LUHMES (cell line): ENCODE data around the gene JAM2.

DNA sequence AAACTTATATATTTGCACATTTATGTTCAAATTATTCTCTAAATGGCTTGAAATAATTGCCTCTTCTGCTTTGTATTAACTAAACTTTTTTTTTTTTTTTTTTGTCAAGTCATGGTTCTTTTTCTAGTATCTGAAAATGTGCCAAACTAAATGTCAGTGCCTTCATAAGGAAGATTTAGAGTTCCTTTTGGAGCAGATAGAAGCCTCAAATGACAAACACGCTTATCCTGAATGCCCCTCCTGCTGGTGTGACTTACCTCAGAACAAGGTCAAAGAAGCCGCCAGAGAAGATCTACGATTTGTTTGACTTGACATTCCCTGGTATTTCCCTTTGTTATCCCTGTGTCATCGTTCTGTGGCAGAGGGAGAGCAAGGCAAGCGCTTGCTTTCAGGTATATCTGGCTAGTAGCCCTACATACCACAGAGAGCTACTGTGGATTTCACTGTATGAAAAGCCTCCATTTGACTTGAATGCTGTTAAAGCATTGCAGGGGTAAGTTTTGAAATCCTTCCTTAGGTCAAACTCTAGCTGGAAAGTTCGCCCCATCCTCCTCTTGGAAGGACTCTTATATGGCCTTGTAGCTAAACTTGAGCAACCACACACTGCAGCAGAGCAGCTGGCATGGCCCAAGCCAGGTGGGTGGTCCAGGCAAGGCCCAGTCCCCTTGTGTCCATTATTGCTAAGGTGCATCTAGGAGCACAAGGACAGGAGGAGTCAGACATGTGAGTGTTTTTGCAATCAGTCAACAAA, 285.5 kb upstream of the USP25 start:
- PRO-cap: no peak

- PRO-cap: no peak
Observed at GRCh38 chr21:15643024-15643315, 86.8 kb upstream of the USP25 start.

DNA sequence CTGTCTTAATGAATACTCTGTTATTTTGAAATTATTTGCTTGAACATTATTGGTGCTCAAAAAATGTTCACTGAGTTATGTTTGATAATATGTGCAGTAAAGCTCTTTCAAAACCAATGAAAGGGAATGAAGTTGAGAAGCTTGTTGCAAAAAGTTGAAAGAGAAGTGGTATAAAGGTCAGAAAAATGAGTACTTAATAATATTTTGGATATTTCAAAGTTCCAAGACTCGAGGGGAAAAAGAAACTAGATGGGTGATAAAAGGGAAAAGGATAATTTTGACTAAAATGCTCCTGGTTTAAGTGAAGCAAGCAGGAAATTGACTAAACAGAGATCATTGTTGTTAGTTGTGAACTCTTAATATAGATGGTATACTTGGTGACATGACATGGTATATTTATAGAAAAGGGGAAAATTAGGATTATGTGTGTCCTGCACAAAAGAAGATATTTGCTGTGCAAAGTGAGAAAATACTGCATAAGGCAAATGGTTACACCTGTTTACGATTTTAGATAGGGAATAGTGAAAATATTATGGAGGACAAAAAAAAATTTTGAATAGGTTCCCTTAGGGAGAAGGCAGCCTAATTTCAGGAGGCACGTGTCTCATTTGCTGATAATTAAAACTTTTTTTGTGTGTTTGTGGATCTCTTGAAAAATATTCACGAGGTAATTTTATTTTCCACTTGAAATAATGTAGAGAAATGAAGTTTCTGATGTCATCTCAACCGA, 37.8 kb downstream of the USP25 start:
- PRO-cap: no peak

DNA sequence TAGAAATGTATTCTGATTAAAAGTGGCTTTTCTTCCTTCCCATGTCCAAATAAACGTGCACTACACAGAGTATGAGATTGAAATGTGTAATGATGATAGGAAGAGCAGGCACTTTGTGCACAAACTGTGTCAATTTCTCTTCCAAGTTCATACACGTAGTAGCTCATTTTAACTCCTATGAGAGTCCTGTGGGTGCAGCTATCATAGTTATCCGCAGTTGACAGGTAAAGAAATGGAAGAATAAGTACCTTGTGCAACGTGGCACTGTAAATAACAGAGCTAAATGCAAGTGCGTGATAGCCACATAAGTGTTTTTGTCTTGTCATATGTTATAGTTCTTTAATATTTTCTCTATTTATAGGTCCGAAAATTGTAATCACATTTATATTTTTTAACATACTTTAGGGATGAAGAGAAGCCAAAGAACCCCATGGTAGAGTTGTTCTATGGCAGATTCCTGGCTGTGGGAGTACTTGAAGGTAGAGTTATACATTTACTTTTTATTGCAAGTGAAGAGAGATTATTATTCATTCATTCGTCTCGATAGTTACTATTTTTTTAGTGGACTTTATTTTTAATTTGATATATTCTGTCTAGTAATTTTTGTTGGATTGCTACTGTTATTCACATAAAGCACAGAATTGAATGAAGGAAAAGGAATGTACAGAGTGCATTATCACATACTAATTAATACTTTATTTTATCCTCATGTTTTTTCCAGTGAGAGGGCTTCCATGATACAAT, 81.1 kb downstream of the USP25 start:
- PRO-cap: no peak

- PRO-cap: no peak
Observed at GRCh38 chr21:15826839-15827338, 97.1 kb downstream of the USP25 start.

DNA sequence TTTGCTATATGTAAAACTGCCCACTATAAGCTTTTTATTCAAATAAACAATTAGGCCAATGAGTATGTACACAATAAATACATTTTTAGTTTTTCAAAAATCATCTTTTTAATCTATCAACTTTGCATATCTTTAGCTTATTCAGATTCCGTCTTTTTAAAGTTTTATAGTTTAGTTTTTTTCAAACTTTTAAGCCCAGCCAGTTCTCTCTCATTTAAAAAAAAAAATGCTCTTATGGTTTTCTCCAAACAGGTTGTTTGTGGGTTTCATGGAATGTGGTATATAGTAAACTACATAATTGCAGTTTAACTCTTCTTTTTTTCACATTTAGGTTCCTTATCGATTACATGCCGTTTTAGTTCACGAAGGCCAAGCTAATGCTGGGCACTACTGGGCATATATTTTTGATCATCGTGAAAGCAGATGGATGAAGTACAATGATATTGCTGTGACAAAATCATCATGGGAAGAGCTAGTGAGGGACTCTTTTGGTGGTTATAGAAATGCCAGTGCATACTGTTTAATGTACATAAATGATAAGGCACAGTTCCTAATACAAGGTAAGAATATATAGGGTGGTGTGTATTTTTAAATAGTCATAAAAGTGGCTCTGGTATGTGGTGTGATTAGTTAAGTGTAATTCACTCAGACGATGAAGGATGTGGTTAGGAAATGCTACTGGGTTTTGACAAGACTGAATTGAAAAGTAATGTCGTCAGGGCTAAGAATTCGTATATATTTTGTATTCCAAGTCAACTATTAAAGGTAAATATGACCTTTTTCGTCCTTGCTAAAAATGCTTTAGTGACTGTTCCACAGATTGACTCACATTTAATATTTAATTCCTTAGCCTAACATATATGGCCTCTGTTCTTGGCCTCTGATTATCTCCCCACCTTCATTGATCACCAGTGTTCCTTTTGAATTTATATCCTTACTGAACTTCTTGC, 101.6 kb downstream of the USP25 start:
- PRO-cap: no peak

- PRO-cap: no peak
Observed at GRCh38 chr21:16078809-16079056, 349.0 kb downstream of the USP25 start.

- PRO-cap: no peak
Observed at GRCh38 chr21:16407205-16407732, 677.5 kb downstream of the USP25 start.

- PRO-cap: no peak
Observed at GRCh38 chr21:16455812-16456488, 726.2 kb downstream of the USP25 start.

DNA sequence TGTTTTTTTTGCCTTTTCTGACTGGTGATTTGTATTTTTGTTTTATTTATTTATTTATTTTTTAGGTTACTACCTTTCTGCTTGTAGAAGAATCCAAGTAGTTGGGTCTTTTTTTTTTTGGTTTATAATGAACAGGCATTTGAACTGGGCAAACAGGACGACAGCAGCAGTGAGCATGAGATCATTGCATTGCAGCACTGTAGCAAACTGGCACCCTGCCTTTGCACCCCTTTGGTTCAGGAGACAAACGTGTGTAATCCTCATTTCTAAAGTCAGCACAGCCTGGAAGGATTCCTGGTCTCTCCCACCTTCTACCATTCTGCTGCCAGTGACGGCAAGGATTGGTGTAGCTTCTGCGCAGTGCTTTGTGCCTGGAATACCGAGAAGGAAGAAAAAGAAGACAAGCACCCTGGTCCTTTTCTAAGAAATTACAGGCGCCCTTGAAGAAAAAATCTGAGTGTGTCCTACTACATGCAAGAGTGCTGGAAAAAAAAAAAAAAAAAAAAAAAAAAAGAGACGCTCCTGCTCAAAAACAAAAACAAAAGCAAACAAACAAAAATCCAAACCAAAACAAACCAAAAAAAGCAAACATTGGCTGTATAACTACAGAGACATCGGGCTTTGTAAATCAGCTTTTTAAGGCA, 805.3 kb downstream of the USP25 start:
- PRO-cap: no peak

- PRO-cap: no peak
Observed at GRCh38 chr21:16718772-16719265, 794.0 kb upstream of the CXADR start.

- PRO-cap: no peak
Observed at GRCh38 chr21:17441384-17441919, 71.4 kb upstream of the CXADR start.

- PRO-cap: no peak
Observed at GRCh38 chr21:17451440-17452063, 61.3 kb upstream of the CXADR start.

DNA sequence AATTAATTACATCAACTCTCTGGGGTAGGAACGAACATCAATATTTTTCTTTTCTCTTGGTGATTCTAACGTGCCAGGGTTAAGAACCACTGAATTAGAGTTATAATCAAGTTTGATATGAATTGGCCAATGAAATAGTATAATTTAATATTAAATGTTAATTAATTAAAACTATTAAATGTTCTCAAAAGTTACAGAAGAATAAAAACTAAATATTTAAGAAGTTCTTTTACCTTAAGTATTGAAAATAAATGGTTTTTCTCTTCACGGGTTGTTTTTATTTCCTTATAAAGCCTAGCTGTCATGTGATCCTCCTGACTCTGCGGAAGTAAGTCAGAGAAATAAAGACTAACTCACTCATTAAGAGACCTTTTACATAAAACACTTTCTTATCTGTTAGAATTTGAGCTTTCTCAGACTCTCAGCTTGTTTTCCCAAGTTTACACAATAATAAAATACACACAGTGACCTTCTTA, 45.7 kb upstream of the CXADR start:
- PRO-cap: no peak

DNA sequence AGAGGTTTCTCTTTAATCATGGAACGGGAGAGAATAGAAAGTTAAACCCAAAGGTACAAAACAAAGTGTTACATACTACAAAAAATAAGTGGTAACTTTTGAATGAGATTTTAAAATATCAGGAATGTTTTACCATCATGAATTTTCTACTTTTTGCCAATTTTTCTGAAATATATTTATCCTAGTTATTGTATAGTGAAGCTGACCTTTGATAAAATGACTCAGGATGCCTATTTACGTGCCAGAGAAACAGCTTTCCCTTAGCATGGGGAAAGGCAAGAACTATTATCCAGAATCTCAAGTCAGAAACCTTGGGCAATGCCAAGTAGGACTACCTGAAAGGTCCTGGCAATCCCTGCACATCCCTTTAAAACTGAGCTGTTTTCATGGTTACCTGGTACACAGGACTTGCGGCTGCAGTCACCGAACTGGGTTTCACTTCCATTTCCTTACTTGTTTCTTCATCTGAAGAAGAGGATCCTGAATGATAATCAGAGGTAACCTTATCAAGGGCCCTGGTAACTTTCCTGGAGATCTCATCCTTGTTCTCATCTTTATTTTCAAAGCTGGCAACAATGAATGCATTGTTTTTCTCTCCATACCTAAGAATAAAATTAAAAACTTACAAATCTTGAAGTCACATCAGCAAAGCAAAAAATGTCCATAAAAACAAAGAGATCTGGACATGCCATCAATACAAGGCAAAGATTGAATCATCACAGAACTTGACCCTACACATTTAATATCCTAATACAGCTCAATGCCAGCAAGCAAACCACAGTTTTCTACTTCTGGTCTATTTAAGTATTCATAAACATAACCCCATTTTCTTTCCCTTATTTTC, 14.3 kb downstream of the BTG3 start:
- PRO-cap: no peak

- PRO-cap: no peak
Observed at GRCh38 chr21:17796464-17796943, 22.7 kb downstream of the C21orf91 start.

DNA sequence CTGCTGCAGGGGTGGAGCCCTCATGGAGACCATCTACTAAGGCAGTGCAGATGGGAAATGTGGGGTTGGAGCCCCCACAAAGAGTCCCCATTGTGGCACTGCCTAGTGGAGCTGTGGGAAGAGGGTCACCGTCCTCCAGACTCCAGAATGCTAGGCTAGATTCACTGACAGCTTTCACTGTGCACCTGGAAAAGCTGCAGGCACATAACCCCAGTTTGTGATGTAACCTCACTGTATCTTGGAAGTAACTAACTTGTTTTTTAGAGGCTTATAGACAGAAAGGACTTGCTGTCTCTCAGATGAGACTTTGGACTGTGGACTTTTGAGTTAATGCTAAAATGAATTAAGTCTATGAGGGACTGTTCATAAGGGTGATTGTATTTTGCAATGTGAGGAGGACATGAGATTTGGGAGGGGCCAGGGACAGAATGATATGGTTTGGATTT, 10.7 kb downstream of the C21orf91 start:
- PRO-cap: no peak

DNA sequence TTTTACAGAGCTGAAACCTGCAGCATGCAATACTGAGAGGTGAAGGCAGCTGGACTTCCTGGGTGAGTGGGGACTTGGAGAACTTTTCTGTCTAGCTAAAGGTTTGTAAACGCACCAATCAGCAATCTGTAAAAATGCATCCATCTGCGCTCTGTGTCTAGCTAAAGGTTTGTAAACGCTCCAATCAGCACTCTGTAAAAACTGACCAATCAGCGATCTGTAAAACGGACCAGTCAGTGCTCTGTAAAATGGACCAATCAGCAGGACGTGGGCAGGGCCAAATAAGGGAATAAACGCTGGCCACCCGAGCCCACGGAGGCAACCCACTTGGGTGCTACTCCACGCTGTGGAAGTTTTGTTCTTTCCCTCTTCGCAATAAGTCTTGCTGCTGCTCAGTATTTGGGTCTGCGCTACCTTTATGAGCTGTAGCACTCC, 1750.5 kb downstream of the MRPL39 start:
- PRO-cap: no peak

GRCh38 chr21:25563244-25564086, 43.8 kb downstream of the MRPL39 start:
- PRO-cap: no peak

GRCh38 chr21:25639206-25640186, at the start of gene JAM2:
JAM2 (plus strand) TSS chr21:25639258.
- PRO-cap: bidirectional peak, plus-strand start at chr21:25639448, minus-strand start at chr21:25639445; bidirectional peak, plus-strand start at chr21:25639938, minus-strand start at chr21:25639824